Non-pigmented ciliary epithelial cell (primary cell): Measurements from ENCODE around the genes KDM3A and CD8A.

DNA sequence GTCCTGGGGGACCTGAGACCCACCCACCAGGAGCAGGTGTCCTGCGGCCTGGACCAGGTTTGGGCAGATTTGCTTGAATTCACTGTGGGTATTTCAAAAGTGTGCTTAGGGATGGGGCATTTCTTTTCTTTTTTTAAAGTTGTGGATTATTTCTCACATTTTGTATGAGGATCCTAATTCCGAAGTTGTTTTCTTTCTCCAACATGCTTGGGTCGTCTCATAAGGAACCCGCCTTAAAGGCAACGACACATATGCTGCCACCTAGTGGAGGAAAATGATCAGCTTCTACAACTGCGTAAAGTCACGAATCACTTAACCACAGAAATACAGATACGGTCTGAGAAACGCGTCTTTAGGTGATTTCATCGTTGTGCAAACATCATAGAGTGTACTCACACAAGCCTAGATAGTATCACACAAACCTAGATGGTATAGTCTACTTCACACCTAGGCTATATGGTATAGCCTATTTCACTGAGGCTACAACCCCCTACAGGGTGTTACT lies 13.0 kb downstream of the GNLY start:
- RRBS: no CpG with 5 or more reads among the region's 11 CpGs

- RRBS: no CpG with 5 or more reads among the region's 4 CpGs
Measured at GRCh38 chr2:85708375-85709191, 14.4 kb downstream of the GNLY start.

DNA sequence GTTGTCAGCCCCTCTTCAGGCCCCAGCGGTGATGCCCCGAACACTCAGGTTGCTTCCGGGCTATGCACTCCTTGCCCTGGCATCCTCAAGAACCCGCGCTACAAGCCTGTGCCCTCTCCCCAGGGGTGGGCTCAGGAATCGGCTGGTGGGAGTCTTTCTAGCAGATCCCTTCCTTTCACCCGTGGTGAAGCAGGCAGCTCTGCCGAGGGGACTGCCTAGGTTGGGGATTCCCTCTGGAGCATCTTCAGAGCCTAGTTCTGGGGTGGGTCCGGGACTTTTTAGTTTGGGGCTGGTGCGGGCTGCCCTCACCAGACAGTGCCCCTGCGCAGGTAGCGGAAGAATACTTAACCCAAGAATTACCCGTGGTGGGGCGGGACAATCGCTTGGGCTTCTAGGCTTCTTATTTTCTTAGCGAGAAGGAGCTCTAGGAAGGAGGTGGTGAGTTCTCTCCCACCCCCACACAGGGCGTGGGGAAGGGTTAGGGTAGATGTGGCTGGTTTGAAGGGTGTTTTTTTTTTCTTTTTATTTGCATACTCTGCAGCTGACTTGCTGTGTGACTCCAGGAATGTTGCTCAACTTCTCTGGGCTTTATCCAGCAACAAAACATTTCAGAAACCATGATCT lies 1.7 kb downstream of the ATOH8 start:
- RRBS: 2% methylated on average over 3 of the region's 17 CpGs

DNA sequence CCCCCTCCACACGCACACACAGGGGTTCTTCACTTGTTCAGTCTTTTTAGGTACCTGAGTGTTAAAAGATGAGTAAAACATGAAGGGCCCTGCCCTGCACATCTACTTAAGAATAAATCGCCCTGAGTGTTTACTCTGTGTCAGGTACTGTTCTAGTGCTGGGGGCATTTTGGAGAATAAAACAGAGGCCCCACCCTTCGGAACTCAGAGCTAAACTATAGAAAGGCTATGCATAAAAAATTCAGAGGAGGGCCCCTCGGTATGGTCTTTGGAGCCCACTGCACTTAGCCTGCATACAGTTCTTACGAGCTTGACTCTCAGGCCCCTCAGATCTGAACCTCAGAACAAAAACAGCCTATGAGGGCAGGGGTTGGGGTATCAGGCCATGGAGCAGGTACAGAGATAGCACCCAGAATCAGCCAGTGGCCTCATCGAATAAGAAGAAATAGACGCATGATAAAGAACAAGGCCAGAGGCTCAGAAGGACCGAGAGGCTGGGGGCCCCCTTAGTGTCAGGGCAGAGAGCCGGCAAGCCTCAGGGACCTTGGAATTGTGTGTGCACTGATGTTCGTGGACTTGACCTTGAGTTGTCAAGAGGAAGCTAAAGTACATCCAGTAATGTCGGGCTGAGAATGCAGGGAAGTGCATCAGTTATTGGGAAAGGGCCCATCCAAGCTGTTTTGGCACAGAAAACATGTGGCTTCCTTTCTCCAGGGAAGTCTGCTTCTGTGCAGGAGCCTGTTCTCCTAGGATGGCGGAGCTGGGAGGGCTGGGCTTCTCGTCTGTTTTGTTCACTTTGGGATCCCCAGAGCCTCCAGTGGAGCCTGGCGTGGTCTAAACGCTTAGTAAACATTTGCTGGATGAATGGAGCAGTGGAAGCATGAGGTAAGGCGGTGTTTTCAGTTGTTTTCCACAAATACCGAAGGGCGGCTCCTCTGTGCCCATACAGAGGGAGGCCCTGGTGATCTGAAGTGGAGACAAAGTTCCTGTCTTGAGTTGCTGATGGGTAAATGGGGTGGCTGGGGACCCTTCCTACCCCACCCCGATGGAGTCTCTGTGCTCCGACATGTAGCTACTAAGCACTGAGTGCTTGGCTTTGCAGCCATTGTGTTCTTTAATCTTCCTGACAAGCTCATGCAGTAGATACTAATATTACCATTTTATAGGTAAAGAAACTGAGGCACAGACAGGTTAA lies 23.6 kb downstream of the ATOH8 start:
- RRBS: no CpG with 5 or more reads among the region's 20 CpGs

- RRBS: 48% methylated on average over 2 of the region's 20 CpGs
Measured at GRCh38 chr2:86036987-86038176, 68.3 kb downstream of the POLR1A start.

DNA sequence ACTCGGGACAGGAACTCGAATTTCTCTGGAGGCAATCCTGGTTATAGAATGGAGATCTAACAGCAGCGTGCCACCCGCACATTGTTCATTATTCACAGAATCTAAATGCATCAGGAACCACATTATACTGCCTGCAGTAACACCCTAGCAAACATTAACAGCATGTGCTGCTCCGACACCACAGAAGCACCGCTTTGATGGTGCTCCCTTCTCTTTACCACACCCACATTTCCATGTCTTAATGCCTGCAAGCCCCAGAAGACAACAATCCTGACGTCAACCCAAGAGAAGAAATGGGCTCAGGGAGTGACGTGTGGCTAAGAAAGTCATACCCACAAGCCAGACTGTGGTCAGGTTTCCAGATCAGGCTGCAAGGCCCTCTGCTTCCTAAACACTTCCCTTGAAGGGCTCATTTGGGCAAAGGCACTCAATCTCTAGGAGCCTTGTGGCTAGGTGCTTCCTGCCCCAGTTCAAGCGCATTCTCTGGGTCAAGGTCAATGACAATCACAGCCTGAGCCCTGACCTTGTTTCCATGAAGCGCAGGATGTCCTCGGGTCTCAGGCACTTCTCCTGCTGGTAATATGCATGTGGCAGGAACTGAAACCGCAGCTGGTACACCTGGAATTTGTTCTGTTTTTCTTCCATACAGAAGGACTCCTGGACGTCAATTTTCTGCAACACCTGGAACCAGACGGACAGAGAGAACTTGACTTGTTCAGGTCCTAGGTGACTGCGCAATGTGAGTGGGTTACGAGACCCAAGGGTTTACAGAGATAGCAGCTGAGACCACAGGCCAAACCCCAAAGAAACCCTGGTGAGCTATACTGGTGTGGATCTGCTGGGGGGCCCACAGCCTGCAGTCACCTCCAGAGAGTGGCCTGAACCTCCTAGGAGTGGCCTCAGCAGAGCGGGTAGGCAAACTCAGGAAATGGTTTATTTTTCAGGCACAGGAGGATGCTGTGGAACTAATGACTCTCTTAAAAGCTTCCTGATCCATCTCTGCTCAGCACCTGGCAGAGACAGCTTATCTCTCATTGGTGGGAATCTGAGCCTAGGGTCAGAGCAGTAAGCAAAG lies 67.2 kb downstream of the POLR1A start:
- RRBS: no CpG with 5 or more reads among the region's 17 CpGs

- RRBS: no CpG with 5 or more reads among the region's 8 CpGs
Measured at GRCh38 chr2:86065373-86066057, 40.2 kb downstream of the POLR1A start.

DNA sequence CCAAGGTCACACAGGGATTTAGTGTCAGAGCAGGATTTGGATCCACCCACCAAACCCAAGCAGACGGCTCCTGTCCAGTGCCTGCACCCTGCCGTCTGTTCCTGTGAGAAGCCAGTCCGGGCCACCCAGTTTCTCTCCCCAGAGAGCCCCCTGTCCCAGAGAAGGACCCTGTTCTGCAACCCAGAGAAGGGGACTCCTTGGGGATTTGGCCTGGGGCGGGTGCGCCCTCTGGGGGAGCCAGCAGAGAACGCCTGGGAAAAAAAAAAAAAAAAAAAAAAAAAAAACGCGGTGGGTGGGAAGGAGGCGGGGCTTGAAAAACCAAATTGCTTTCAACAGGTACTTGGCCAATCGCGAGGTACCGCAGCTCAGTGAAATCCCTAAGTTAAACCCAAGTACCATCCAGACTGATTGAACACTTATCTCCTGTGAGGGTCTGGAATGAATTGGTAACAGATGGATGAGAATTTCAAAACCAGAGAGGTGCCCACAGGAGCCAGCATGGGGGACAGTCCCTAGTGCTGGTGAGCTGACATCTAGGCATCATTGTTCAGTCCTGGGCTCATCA lies 30.9 kb upstream of the REEP1 start:
- RRBS: no CpG with 5 or more reads among the region's 12 CpGs

DNA sequence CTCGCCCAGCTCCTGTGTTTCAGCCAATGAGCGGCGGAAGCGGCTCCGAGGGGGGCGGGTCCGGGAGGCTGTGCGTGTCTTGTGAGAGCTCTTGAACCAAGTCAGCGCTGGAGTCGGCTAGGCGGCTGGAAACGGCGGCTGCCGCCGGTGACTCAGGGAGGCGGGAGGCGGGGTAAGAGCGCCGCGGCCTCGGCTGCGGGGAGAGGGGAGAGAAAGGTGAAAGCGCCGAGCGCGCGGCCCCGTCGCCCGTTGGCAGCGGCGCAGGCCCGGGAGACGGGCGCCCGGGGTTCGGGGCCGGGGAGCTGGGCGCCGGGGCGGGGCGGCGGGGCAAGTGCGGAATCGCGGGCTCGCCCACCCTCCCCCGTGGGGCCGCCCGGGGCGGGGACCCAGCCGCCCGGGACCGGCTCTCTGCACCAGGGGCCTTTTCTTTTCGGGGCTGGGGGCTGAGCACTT lies at the start of gene KDM3A:
Gene KDM3A (plus strand): TSS at position 99 of the 453 bp plus-strand sequence.
- RRBS: 1% methylated on average over 25 of the region's 55 CpGs

GRCh38 chr2:86442603-86443139 lies 1.5 kb downstream of the KDM3A start:
- RRBS: no CpG with 5 or more reads among the region's 6 CpGs

- RRBS: no CpG with 5 or more reads among the region's 39 CpGs
Measured at GRCh38 chr2:86548629-86549236, 14.5 kb downstream of the CHMP3 start.

GRCh38 chr2:86704331-86705074 lies 15.6 kb upstream of the RMND5A start:
- RRBS: no CpG with 5 or more reads among the region's 4 CpGs

DNA sequence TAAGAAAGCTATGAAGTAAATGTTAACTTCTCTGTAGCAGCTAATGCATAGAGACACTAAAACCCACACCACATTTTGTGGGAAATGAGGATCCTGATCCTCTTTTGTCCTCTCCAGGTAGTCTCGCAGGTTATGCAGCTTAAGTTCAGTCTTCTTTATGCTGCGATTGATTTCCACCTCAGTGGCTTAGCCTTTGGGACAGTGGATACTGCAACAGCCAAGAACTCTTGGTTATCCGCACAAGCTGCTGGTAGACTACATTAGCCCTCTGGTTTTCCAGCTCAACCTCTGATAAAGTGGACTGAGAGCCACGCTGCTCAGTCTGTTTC lies 14.4 kb downstream of the CD8A start:
- RRBS: no CpG with 5 or more reads among the region's 4 CpGs

- RRBS: 28% methylated on average over 7 of the region's 37 CpGs
Measured at GRCh38 chr2:86788695-86789258, 1.9 kb downstream of the CD8A start.

GRCh38 chr2:86790759-86791173 lies at the start of gene CD8A:
TSS of gene CD8A (minus strand) at chr2:86790913.
- RRBS: 3% methylated on average over 11 of the region's 35 CpGs

- RRBS: no CpG with 5 or more reads among the region's 5 CpGs
Measured at GRCh38 chr2:86792829-86793584, 2.3 kb upstream of the CD8A start.

- RRBS: no CpG with 5 or more reads among the region's 6 CpGs
Measured at GRCh38 chr2:86794714-86795900, 4.4 kb upstream of the CD8A start.

- RRBS: no CpG with 5 or more reads among the region's 6 CpGs
Measured at GRCh38 chr2:86855900-86856302, 5.8 kb downstream of the CD8B start.